ENCODE measurements around a stretch of chr7.

GRCh38 chr7:131164352-131165105 is 163.1 kb upstream of the MKLN1 start:
- PRO-cap, 3 experiments, result no peak in any of the 3 experiments
- RAMPAGE, long total RNA, result no peak
- RRBS, 2 experiments, result no CpG with 5 or more reads among the region's 5 CpGs

DNA sequence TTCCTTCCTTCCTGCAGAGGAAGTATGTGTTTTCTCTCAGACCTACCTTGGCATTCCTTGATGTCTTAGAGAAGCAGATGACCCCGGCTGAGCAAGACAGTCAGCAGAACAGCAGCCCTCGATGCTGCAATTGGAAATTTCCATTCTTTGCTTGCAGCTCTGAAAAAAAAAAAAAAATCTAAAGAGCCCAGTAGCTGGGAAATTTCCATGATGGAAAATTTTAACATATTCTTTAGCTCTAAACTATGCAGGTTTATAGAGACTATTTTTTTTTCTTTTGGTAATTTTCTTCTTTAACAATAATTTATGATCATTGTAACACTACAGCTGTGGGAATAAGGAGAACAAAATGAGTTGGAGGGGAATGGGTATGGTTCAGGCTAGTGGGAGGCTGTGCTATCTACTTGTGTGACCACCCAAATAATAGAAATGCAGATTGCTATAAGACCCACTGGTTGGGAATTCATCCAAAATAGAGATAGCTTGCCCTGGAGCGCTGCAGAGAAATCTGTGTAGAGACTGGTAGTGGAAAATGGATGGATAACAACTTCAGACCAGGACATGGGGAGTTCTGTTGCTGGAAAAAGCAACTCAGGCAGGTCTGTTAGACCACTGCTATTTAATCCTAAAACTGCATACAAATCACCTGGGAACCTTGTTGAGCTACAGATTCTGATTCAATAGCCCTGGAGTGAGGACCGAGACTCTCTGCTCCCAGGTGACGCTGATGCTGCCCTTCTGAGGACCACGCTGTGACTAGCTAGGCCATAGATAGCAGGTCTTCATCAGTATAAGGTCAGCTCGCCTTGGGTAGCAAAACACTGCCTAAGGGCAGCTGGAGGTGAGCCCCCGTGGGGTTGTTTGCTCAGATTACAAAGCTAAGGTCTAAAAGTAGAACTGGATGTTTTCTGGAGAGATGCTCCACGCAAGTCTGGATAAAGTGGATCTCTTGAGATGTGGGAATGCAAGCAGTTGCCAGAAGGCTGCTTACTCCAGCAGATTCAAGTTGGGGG is 137.1 kb upstream of the MKLN1 start:
- PRO-cap, 3 experiments, result no peak in any of the 3 experiments
- RAMPAGE, long total RNA, result no peak
- RRBS, 2 experiments, result no CpG with 5 or more reads among the region's 9 CpGs

DNA sequence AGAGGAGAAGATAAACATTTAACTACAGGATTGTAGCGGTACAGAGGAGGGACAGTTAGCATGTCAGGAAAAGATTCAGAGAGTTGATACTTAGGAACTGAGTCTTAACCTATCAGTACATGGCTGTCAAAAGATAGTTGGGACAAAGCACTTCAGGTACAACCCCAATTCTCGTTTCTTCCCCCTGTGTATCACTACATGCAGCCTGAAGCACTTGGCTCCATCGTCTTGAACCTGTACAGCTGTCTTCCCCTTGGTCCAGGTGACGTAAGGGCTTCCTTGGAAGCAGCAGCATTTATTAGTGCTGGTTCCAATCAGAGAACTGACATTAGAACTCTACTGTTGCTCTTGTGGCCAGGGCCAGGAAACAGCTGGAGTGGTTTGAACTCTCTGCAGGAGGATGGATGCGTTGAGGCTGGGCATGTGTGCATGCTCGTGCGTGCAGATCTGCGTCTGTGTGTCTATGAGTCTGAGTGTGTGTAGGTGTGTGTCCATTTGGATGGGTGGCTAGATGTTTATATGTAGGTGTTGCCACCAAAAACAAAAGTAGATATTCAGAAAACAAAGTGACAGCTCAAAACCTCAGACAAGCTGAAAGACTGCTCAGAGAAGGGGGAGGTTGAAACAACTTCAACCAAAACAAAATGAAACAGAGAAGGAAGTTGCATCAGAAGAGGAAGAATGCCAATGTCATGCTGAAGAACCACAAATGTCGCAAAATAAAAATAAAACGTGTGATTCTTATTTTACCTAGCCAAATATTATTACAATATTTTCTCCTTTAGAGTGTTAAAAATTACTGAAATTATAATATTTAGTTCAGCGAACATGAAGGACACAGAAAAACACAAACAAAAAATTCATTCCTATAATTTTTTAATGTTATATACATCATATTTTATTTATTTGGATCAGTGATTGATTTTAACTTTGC is 96.2 kb upstream of the MKLN1 start:
- PRO-cap, 3 experiments, result no peak in any of the 3 experiments
- RAMPAGE, long total RNA, result no peak
- RRBS, 2 experiments, result no CpG with 5 or more reads among the region's 11 CpGs

DNA sequence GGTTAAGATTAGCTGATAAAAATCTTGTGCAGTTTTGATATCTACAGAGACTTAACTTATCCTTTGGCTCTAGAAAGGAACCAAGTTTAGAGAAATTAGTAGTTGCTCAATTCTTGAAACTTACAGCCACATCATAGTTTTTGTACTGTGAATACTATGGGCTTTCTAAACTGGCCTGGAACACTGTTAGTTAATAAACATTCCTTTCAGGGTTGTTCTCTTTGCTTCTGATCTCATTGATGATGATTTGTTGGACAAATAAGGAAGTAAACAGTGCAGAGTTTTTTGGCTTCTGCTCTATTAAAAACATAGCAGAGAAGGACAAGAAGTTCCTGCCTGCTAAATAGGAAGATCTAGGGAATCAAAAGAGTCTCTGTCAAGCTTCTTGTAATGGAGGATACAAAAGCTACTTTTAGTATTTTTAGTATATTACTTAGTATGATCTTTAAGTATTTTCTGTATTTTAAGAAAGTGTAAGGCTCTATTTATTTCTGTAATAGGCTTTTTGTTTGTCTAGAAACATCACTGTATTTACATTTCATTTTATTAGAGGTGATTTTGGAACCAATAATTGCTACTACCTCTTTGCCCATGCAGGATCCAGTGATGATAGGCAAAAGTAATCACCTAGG is 73.2 kb downstream of the MKLN1 start:
- PRO-cap, 3 experiments, result no peak in any of the 3 experiments
- RAMPAGE, long total RNA, result no peak

DNA sequence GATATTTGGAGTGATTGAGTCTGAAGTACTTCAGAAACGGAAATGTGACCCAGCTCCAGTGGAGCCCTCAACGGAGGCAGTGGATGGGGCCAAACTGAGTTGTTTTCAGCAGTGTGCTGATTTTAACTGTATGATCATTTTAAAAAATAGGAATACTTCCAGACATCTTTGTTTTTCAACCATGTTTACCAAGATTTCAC is 114.1 kb downstream of the MKLN1 start:
- PRO-cap, 3 experiments, result no peak in any of the 3 experiments
- RAMPAGE, long total RNA, result no peak
- RRBS, 2 experiments, result no CpG with 5 or more reads among the region's 2 CpGs

GRCh38 chr7:131480289-131481449 is 75.8 kb downstream of the PODXL start:
- PRO-cap, 3 experiments, result no peak in any of the 3 experiments
- RAMPAGE, long total RNA, result no peak
- RRBS, 2 experiments, result no CpG with 5 or more reads among the region's 5 CpGs

DNA sequence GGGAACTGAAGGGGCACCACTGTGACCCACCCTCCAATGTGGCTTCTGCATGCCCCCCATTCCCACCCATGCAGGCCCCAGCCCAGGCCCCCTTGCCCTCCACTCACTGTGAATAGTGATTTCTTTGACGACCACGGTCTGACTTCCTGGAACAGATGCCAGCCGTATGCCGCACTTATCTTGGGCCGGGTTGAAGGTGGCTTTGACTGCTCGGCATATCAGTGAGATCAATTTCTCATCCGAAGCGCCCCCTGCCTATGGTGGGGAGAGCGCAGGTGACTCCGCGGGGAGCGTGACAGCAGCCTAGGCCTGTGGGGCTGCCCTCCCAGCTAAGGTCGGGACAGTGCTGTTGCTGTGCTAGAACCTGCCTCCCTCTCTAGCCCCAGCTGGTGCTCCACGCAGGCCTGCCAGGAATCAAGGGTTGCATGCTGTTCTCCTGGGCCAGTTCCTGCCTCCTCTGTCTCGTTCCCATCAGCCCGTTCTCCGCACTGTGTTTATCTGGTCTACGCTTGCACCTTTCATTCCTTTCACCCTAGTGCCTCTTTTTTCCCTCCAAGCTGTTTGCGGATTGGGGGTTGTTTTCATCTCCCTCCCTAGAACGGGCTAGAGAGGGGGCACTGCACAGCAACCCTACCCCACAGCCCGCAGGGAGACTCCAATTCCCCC is 49.8 kb downstream of the PODXL start:
- PRO-cap, 3 experiments, result no peak in any of the 3 experiments
- RAMPAGE, long total RNA, result no peak
- RRBS, 2 experiments, result no CpG with 5 or more reads among the region's 21 CpGs

DNA sequence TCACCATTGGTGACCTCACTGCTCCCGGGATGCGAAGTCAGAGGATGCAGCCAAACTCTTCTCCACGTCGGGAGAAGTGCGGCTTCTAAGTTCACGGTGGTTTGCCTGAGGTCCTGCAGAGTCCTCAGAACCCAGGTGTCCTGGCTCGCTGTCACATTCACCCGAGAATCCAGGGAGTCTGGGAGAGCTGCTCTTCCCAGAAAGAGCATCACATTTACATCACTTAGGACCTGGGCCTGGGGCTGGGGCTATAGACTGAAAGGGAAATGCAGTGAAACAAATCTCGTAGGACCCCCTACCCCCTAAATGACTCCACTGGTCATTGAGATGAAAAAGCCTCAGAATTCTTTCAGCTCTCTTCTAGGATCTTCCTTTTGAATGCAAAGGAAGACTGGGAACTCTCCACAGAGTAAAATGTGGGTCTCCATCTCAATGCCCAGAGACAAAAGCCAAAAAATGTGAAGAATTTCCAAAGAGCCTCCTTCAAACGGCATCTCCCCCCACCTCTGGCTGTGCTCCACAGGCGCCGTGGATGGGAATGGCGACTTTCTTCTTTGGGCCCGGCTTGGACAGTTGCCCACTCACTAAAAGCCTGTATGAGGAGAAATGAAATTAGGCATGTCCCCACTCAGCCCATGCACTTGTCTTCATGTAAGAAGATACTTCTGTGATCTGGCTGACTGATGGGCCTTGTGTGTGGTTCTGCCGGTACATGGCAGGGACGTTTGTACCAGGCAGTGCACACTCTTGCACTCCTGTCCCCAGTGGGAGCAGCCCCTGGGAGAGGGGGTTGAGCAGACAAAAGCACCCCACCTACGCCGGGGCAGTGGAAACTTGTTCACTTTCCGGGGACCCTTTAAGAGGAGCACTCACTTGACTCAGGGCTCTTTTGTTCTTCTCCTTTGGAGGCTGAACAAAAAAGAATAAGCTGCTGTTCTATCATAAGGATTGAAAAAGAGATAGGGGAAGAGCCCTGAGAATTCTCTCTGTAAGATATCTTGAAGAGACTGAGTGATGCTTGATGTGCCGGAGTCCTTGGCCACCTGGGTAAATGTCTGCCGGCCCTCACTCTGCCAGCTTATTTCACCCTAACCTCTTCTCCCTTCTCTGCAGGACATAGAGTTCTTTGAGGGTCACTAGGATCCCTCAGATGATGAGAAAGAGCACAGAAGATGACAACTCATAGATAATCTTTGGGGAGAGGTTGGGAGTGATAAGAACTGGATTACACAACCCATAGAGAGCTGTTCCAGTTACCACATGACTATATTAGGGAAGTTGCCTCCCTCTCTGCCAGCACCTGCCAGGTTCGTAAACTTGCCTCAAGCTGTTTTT is 49.2 kb upstream of the PODXL start:
- PRO-cap, 3 experiments, result no peak in any of the 3 experiments
- RAMPAGE, long total RNA, result no peak
- RRBS, 2 experiments, result 38 to 55% methylated on average over 5 of the region's 22 CpGs

DNA sequence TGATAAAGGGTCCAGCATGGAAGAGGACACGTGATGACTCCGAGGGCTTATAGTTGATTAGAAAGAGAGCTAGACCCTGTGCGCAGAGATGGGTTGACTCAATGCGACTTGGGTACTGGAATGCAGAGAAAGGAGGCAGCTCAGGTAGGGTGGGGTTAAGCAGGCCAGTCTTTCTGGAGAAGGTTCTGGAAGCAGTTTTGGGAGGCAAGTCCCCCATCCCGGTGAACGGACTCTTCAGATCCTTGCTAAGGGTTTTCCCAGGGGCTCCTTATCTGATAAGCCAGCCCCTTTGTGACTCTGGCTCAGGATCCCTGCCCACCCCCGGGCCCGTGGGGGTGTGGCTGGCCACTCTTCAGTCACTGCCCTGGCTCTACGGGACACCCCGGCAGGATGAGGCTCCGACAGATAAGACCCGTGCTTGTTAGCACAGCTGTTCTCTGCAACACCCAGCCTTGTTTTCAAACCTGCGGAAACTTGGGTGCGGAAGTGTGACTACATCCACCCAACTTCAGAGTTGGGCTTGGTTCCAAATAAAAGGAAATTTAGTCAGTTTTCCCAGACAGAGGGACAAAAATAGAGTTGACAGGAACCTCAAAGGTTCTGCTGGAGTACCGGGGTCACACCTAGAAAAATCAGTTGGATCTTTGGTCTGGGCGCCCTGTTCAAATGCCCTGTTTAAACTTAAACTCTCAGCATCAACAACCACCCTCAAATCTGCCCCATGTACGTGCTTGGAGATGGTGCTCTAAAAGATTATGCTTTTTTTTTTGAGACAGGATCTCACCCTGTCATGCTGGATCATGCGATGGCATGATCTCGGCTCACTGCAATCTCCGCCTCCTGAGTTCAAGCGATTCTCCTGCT is 66.8 kb upstream of the PODXL start:
- PRO-cap, 3 experiments, result peak in 1 of 3 experiments; most common minus-strand start position 460 of the sequence (in 1)
- RAMPAGE, long total RNA, result no peak
- RRBS, 2 experiments, result 28 to 32% methylated on average over 6 of the region's 21 CpGs

- PRO-cap, 3 experiments, result no peak in any of the 3 experiments
- RAMPAGE, long total RNA, result no peak
- RRBS, 2 experiments, result no CpG with 5 or more reads among the region's 10 CpGs
These were observed 167.6 kb upstream of the PODXL start for GRCh38 chr7:131723917-131724567.

- PRO-cap, 3 experiments, result peak in 1 of 3 experiments; most common minus-strand start chr7:131977112 (in 1)
- RAMPAGE, long total RNA, result no peak
These were observed 420.4 kb upstream of the PODXL start for GRCh38 chr7:131976930-131977164.

DNA sequence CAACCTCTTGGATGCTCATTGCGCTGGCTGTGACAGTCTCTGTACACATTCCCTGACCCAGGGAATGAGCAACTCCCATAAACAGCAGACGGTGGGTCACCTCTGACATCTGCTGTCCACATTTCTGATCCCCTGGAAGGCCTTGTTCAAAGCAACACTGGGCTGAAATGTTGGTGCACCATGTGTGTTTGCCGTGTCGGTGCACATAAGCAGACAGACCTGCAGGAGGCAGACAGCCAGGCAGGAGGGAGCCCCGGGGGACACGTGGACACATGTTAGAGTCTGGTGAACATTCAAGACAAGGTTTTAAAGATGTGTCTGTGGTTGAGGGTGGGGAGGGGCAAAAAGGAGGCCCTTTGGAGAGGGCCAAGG is 254.9 kb downstream of the PLXNA4 start:
- PRO-cap, 3 experiments, result no peak in any of the 3 experiments
- RAMPAGE, long total RNA, result no peak
- RRBS, 2 experiments, result no CpG with 5 or more reads among the region's 6 CpGs

DNA sequence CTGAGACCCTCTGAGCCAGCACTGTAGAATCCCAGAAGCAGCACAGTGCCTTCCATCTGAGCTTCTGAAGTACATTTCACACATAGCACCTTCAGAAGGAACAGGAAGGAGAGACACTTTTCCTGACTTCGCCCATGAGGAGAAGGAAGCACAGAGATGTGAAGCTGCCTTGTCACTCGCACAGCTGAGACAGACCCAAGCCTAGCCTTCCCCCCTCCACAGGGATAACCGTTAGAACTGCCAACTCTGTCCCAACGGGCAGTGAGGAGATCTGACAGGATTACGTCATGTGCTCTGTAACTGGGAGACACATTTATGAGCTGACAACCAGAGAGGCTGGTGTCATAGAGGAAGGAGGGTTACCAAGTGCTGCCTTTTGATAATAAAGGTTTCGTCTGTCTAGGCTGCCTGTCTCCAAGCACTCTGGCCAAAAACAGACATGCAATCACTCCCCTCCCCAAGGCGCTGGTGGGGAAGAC is 166.0 kb downstream of the PLXNA4 start:
- PRO-cap, 3 experiments, result no peak in any of the 3 experiments
- RAMPAGE, long total RNA, result no peak
- RRBS, 2 experiments, result no CpG with 5 or more reads among the region's 7 CpGs

DNA sequence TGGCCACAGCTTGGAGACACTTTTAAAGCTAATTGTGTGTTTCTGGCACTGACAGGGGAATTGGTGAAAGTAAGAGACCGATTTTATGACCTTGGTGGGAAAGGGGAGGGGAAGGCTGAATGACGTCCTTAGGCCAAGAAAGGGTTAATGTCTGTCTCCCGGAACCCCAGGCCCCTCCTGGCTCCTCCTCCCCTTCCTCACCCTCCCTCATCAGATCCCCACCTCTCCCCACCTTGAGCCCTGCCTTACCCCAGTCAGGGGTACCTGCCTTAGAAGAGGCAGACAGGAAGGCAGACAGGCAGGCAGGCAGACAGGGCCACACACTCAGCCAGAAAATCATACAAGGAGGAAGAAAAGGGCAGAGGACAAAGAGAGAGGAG is 151.0 kb downstream of the PLXNA4 start:
- PRO-cap, 3 experiments, result no peak in any of the 3 experiments
- RAMPAGE, long total RNA, result no peak
- RRBS, 2 experiments, result no CpG with 5 or more reads among the region's 3 CpGs

DNA sequence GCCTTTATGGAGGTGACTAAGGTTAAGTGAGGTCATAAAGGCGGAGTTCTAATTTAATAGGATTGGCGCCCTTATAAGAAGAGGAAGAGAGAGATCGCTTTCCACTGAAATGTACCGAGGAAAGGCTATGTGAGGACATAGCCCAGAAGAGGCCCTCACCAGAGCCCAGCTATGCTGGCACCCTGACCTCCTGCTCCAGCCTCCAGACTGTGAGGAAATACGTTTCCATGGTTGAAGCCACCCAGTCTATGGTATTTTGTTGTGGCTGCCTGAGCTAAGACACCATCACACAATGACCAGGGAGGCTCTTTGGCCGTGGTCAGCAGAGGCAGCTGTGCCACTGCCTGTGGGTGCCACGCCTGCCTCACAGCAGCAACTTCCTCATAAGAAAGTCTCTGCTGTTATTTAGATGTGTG is 182.6 kb upstream of the PLXNA4 start:
- PRO-cap, 3 experiments, result no peak in any of the 3 experiments
- RAMPAGE, long total RNA, result no peak
- RRBS, 2 experiments, result no CpG with 5 or more reads among the region's 7 CpGs

- PRO-cap, 3 experiments, result no peak in any of the 3 experiments
- RAMPAGE, long total RNA, result no peak
- RRBS, 2 experiments, result no CpG with 5 or more reads among the region's 4 CpGs
These were observed 202.8 kb upstream of the PLXNA4 start for GRCh38 chr7:132778990-132779613.

- PRO-cap, 3 experiments, result no peak in any of the 3 experiments
- RAMPAGE, long total RNA, result no peak
- RRBS, 2 experiments, result no CpG with 5 or more reads among the region's 5 CpGs
These were observed 171.2 kb downstream of the CHCHD3 start for GRCh38 chr7:132910640-132911099.

- PRO-cap, 3 experiments, result no peak in any of the 3 experiments
- RAMPAGE, long total RNA, result no peak
- RRBS, 2 experiments, result no CpG with 5 or more reads among the region's 1 CpG
These were observed 152.4 kb downstream of the CHCHD3 start for GRCh38 chr7:132929440-132929884.

DNA sequence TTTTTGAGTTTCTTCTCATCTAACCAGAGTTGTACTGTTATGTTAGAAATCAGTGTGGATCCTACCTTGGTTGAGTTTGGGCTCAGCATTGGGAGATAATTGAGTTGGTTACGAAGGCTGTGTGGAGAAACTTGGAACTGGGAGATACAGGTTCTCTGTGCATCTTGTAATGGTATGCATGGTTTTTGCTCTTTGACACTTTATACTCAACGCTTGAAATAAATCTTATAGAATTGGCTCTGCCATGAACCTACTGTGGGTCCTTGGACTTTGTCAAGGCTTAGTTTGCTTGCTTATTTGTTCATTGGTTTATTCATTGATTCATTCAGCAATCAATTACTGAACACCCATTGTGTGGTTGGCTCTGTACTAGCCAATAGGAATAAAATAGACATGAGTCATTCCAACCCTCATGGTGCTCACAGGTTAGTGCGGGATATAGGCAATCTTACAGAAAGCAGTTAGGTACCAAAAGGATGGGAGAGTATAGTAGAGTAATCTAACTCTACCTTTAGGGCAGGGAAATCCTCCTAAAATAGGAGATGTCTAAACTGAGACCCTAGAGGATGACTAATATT is 404.7 kb downstream of the EXOC4 start:
- PRO-cap, 3 experiments, result no peak in any of the 3 experiments
- RAMPAGE, long total RNA, result no peak
- RRBS, 2 experiments, result no CpG with 5 or more reads among the region's 3 CpGs

DNA sequence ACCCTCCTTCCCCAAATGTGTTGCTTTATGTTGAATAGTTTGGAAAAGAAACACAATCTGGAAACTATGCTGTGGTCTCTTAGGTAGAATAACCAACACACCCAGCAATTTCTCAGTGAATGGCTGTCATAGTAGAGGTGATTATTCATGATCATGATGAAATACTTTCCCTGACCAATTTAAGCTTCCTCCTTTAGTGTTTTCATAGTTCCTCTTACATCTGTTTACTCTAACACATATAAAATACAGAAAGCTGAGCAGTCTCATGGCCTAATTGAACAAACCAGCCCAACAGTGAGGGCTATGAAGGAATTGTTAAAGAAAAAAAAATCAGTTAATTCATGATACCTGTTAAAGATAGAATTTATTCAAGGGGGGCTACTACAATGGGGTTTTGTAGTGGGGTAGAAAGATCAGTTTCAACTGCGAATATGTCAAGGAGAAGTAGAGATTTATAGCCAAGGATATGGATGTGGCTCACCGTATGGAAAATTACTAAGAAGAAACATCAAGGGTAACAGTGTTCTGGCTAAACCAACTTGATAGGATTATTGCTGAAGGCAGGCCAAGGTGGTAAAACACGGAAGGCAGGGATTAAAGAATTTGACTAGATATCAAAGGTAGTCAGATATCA is 436.2 kb downstream of the EXOC4 start:
- PRO-cap, 3 experiments, result no peak in any of the 3 experiments
- RAMPAGE, long total RNA, result no peak
- RRBS, 2 experiments, result no CpG with 5 or more reads among the region's 3 CpGs